Helper T cell (primary cell): ENCODE measurements around a stretch of chr5.

DNA sequence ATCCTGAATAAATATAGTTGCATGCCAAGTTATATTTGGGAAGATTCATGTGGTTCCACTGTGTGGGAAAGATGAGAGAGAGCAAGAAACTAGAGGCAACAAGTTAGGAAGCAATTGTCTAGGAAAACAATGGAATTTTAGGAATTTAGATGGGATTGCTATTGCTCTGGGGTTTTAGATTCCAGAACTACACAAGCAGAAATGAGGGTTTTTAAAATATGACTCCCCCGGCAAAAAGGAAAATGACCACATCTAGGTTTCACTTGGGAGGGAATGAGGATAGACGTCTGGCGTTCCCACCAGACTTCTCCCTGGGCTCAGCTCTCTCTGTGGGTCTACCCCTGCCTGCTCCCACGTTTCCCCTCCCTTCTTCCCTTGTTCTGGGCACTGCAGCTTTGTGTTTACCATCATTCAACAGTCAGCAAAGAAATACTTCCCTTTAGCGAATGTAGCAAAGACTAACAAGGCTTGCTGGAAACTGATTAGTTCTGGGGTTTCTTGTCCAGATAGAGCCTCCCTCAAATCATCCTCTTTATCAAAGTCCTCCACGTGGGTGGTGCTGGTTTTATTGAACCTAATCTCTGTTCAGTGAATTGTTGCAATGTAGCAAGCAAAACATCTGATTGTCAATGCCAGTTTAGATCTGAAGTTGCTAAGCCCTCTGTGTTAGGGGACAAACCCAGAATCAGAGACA is 63.8 kb downstream of the SNX18 start:
- PRO-cap, 2 experiments, result no peak in any of the 2 experiments

DNA sequence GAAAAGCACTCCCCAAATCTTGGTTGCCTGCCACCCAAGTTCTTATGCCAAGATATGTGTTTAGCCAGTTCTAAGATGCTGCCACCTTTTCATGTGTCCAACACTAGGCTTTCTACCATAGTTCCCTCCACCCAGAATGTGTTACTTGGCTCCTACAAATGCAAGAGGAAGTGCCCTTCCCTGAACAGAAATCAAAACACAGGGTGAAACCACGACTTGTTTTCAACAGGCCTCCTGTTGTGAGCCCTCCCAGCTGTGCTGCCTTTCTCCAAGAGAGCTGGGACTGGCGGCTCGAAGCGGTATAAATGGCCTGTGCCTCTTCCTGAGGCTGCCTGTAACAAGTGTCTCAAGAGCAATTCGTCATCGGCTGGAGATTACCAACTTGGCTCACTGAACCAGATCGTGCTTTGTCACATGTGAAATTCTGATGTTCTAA is 129.1 kb downstream of the SNX18 start:
- PRO-cap, 2 experiments, result peak in 2 of 2 experiments; most common plus-strand start position 187 of the sequence (in 2); most common minus-strand start position 162 of the sequence (in 2)

DNA sequence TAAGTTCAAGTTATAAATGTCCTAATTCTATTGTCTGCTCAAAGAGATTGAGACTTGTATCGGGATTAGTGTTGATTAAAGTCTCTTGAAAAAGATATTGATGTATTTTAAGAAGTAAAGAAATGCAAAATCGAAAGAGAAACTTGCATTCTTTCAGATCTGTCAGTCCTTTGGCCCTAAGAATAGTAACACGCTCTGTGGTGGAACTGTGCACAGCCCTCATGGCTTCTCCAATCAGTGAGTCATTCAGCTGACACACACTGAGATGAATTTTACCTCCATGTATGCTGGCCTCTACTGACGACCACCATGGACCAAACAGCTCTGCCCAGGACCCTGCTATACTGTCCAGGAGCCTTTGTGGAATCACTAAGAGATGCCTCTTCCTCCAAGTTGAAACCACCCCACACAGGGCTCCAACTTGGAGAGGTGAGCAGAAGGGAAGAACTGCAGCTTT is 232.3 kb downstream of the ESM1 start:
- PRO-cap, 2 experiments, result no peak in any of the 2 experiments

DNA sequence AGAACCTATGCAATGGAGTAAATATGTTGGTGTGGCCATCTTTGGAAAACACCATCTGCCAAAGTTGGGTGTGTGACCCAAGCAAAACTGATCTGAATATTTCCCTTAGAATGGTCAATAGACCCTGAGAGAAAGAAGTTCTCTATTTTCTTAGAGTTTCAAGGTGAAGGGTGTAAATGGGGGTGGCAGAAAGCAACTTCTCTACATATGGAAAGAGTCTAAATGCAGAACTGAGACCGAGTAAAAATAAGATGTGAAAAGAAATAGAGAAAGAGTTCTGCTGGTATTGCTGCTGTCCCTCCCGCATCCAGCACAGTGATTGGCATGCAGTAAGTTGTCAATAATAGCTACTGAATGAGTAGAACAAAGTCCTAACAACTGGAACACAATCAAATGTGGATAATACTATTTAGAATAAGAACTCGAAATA is 212.6 kb downstream of the ESM1 start:
- PRO-cap, 2 experiments, result no peak in any of the 2 experiments

GRCh38 chr5:54774776-54775251 is 210.6 kb downstream of the ESM1 start:
- PRO-cap, 2 experiments, result no peak in any of the 2 experiments

GRCh38 chr5:54884022-54884392 is 101.4 kb downstream of the ESM1 start:
- PRO-cap, 2 experiments, result no peak in any of the 2 experiments

DNA sequence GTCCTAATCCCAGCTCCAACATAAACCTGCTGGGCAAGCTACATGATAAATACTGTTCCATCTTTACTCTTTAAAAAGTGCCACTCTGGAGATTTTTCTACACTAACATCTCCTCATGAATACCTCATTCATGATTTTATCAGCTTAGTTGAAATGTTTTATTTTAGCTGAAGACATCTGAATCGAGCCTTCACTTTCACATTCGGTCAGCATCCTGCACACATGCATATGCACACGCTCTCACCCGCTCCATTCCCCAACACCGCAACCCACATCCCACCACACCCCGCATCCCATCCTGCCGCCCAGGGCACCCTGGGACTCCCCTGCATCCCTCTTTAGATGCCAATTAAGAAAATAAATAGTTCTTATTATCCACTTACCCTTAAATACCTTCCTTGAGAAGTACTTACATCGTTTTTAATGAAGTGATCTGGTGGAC is 38.0 kb downstream of the GZMK start:
- PRO-cap, 2 experiments, result peak in 1 of 2 experiments; most common plus-strand start position 193 of the sequence (in 1)

GRCh38 chr5:55438887-55439921 is 95.6 kb downstream of the PLPP1 start:
- PRO-cap, 2 experiments, result no peak in any of the 2 experiments

GRCh38 chr5:55440042-55440407 is 94.7 kb downstream of the PLPP1 start:
- PRO-cap, 2 experiments, result no peak in any of the 2 experiments

DNA sequence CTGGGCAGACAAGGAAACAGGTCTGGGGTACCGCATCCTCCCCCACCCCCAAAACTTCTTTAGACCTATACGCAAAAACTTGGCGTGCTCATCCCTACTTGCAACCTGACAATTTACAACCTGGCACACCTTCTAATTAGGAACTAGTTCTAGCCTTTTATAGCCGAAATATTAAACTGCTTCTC is 907 bp downstream of the PLPP1 start:
- PRO-cap, 2 experiments, result no peak in any of the 2 experiments

DNA sequence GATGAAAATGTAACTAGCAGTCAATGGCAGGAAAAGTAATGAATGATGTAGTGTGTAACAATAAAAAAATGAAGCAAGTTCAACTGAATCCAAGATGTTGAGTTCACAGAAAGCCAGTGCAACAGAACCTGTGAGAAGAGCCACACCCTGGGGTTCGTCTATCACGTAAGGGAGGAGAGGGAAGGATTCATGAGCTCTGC is 60.1 kb upstream of the PLPP1 start:
- PRO-cap, 2 experiments, result no peak in any of the 2 experiments

DNA sequence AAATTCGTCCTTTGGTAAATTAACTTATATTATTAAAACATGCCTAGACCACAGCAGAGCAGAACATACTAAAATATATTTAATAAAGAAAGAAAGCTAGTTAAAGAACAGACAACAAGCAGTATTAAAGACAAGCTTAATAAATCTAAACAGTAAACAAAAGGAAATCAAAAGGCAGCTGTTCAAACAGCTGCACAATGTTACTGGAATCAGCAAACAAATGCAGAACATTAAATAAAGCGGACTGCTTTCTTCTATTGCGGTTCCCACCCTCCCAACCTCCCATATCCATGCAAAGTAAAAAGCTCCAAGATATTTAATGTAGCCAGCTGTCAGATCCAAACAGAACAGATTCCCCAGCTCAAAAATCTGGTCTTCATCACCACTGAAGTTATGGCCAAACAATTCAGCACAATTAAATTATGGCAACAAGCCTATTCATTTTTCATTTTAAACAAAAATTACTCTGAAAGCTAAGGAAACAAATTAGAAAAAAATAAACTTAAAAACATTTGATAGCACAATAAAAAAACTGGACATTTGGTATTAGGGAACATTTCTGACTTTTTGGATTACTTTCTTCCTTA is 76.0 kb downstream of the SLC38A9 start:
- PRO-cap, 2 experiments, result no peak in any of the 2 experiments

GRCh38 chr5:55933401-55933800 is 61.4 kb downstream of the IL6ST start:
- PRO-cap, 2 experiments, result no peak in any of the 2 experiments

DNA sequence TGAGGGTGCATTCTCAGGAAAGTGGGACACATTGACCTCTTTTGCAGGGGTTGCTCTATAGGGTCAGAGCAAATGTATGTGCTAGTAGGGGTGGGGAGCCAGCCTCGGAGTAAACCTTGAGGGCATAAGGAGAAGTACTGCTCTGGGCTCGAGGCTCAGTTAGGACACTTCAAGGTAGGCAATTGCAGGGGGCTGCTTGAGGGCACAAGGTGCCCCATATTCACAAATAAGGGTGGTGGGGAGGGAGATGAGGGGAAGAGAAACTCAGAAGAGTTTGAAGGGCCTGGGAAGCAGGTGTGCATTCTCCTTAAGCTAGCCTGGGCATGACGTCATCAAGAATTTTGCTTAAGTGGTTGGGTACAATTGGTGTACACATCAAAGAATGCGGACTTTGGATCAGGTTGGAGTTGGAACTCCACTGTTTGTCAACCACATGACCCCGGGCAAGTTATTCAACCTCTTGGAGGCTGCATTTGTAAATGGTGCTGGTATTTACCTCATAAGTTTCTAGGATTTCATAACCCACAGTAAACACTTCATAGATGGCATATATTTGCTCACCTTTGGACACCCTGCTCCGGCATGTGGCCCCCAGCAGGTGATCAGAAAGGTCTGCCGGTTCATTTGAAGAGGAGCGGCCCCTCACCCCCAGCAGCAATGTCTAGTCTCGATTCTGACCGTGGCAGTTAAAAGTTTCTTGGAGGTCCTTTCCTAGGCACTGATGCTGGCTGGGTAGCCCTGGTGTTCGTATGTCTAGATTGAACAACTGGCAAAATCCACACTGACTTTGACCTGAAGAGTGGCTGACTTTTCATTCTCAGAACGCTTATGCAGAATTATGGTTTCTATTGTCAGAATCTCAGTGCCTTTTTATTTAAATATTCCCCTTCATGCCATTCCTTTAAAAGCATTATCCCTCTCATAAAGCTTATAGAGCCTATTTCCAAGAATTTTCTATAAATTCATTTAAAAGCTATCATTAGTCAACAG is 60.7 kb downstream of the IL6ST start:
- PRO-cap, 2 experiments, result no peak in any of the 2 experiments

DNA sequence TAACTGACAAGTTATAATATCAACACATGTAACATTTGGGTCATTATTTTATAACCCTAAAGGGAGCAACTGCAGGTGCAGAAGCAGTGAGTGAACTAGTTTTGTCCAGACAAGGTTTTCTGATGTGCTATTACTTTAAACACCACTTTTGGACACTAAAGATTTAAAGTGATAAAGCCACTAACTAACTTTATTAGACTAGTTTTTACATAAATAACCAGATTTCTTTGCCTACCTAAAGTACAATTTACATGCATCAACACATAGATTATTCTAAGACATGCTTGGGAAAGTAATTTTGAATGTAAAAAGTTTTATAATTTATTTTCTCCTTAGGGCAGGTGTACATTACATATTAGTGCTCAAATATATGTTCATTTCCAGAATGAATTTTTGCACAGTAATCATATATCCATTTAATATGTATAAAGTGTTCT is 56.3 kb downstream of the IL6ST start:
- PRO-cap, 2 experiments, result no peak in any of the 2 experiments

- PRO-cap, 2 experiments, result peak in 1 of 2 experiments; most common plus-strand start chr5:55978190 (in 1); most common minus-strand start chr5:55977991 (in 1)
Measured at GRCh38 chr5:55977757-55978512, 16.8 kb downstream of the IL6ST start.

DNA sequence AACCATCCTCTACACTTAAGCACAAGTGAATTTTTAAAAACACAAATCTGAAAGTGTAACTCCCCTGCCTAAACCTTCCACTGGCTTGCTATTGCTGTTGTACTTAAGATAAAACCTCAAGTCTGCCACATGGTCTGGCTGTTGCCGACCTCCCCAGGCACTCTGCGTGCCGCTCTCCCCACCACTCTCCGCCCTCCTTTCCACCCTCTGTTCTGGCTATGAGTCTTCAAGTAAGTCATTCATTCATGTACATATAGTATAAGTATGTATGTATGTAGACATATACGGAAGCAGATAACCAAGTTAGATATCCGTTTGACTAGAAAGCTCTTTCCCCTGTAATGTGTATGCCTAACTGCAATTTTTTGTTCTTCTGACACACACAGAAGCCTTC is 94.7 kb upstream of the ANKRD55 start:
- PRO-cap, 2 experiments, result peak in 1 of 2 experiments; most common plus-strand start position 141 of the sequence (in 1)

DNA sequence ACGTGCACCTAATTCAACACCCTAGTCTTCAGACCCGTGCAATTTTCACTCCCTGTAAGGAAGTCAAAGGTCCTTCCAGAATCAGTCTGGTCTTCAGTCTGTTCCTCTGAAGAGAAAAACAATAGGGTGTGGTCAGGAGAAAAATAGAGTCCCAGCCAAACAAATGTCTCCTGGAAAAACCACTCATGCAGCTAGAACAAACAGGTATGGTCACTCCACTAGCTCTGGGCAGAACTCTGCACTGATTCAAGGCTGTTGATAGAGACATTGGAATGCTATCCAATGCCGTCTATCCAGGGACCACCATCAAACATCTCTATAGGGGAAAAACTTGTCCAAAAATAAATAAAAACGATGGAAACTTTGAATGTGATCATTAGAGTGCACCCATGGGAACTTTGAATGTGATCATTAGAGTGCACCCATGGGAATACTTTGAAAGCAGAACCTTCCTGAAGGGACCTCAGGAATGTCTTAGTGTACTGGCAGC is 81.7 kb upstream of the MAP3K1 start:
- PRO-cap, 2 experiments, result no peak in any of the 2 experiments

DNA sequence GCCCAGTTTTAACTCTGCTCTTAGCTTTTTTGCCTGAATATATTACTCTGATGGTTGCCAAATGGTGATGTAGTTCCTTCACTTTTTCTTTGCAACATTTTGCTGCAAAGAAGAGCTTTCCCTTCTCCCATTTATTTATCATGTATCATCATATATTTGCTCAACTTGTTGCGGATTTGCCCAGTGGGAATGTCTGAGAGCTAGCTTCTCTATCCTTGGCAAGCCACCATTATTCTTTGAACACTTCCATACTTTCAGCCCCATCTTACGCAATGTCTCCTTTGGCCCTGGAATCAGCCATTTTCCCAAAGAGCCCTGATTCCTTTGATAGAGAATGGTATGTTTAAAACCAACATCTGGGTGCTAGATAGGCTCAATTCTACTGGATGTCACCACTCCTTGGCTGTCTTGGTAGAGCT is 12.7 kb upstream of the SETD9 start:
- PRO-cap, 2 experiments, result no peak in any of the 2 experiments

DNA sequence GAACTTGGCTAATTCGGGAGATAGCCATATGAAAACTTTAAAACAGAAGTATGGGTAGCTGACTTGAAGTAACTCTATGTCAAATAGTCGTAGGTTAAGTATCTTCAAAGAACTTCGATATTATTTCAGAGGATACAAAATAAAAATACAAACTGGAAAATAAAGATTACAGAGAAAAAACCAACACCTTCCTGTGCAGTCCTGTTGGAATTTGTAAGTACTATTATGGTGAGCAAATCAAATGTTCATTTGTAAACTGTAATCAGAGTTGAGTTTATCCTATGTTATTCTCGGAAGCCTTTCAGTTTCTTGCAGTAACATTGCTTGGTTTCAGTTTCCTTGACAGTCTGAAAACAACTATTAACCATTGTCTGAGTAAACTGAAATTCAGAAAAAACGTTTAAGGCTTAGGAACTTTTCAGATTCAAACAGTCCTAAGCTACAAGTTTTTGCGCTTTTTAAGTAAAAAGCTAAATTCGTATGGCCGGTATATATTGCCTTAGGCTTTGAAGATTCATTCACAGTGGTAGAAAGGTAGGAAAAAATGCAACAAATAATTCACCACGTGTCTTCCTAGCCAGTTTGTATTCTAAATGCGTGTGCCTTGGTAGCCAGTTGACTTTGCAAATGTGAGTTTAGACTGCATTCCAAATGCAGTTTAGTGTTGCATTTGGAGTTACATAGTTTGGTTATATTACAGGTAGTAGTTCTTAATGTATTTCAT is 2.5 kb downstream of the GPBP1 start:
- PRO-cap, 2 experiments, result no peak in any of the 2 experiments